Anterior vena cava (tissue), 1 donor: ENCODE data around the genes TBC1D2B and SKIC8.

DNA sequence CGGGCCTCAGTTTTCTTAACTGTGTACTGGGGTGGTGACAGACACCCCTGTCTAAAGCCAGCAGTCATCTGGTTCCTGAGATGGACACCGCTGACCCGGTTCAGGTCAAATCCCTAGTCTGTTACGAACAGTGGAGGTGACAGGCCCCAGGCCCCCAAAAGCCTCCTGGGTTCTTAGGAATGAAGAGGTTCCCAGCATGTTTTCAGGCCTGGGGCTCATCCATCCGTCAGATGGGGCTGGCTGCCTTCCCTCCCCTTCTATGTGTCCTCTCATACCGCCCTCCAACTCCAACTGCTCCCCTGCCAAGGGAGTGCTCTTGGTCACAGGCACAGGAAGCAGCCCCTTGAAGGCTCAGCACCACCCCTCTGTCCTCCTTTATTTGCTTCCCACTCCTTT, 754 bp upstream of the ODF3L1 start:
- PRO-cap: no peak

DNA sequence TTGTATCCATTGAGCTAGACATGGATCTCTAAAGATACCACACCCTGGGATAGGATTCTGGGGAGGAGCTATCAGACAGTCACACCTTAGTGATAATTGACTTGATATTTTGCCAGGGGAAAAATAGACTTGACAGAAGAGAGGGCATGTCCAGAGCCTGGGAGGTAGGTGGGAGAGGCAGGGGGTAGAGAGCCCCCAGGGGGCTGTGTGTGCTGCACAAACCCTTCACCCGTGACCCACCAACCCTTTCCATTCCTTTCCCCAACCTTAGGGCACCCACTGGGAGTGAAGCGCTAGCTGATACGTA, 403 bp upstream of the ODF3L1 start:
- PRO-cap: no peak

DNA sequence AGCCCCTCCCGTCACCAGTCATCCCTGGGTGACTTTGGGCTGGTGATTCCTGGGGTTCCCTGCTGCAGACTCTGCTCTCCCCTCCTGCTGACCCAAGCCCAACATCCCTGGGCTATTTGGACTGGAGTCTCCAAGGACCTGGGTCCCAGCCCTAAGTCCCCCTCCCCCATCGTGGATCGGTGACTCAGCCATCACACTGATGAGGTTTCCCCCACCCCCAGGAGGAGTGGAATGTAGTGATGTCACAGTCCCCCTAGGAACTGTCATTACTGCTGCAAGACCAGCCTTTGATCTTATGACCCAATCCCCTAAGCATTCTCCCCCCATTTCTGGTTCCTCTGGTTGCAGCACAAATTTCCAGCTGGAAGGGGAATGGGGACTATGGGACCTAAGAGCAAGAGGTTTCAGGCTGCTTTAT, 52.2 kb downstream of the ODF3L1 start:
- PRO-cap: no peak

DNA sequence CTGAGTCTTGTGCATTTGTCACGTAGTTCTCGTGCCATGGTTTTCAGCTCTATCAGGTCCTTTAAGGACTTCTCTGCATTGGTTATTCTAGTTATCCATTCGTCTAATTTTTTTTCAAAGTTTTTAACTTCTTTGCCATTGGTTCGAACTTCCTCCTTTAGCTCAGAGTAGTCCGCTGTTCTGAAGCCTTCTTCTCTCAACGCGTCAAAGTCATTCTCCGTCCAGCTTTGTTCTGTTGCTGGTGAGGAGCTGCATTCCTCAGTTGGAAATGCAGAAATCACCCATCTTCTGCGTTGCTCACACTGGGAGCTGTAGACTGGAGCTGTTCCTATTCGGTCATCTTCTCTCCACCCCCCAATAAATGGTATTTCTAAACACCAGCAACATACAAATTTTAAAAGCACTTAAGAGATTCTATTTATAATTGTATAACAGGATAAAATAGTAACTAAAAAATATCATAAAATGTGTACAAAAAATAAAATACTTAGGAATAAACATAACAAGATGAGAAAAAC, 180.4 kb downstream of the SCAPER start:
- PRO-cap: no peak

DNA sequence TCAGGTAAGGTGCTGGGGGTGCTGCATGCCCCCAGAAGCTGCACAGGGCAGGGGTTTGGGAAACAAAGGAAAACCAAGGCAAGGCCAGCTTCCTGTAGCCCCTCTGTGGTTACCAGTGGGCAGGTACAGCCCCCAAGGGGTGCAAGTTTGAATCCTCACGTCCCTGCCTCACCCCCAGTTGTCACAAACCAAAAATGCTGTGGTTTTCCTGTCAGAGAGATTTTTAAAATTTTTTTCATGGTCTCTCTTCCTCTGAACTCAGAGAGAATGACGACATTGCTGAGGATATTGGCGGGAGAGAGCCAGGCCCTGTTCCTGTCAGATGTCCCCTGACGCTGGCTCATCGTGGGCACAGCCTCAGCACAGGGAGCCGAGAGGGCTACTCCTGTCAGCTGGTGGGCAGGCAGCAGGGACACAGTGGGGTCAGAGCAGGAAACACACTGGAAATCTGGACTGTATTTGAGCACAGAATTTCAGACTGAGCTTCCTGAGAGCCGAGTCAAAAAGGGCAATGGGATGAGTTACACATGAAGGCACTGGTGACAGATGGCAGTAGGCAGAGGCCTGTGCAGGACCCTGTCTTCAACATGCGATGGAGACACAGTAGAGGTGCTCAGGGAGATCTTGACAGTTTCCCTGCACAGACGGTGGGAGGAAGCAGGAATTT, 27.1 kb downstream of the PSTPIP1 start:
- PRO-cap: no peak

GRCh38 chr15:77057689-77058429, 13.1 kb downstream of the TSPAN3 start:
- PRO-cap: no peak

DNA sequence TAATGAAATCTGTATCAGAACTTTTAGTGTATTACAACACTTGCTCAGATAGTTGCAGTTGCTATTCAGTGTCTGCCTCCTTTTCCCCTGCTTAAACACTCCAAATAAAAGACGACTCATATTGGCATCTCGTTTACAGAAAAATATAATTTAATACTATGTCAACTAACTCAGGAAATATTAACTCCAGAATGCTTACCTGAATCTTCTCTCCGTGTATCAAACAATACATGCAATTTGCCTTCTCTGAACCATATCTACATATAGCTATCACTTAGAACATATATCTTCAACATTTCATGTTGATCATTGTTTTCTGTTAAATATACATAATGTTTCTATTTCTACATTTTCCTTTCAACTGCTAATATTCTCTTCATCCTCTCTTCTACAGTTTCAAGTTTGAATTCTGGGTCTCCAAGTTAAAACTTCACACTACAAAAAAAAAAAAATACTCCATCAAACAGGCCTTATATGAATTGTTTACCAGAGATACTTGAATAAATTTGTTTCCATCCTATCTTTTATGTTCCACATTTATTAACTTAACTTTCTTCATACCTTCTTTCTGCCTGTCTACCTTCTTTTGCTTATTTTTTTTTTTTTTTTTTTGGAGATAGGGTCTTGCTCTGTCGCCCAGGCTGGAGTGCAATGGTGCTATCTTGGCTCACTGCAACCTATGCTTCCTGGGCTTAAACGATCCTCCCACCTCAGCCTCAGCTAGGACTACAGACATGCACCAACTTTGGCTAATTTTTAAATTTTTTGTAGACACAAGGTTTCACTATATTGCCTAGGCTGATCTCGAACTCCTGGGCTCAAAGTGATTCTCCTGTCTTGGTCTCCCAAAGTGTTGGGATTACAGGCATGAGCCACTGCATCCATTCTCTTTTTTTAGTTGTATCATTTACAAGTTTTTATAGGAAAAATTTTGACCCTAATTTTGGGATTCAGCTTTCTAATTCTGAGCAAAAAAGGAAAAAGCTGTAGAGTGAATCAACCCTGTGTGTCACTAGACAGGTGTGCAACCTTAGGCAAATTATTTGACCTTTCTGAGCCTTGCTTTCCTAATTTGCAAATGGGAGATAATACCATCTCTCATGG, 31.2 kb downstream of the PEAK1 start:
- PRO-cap: no peak

DNA sequence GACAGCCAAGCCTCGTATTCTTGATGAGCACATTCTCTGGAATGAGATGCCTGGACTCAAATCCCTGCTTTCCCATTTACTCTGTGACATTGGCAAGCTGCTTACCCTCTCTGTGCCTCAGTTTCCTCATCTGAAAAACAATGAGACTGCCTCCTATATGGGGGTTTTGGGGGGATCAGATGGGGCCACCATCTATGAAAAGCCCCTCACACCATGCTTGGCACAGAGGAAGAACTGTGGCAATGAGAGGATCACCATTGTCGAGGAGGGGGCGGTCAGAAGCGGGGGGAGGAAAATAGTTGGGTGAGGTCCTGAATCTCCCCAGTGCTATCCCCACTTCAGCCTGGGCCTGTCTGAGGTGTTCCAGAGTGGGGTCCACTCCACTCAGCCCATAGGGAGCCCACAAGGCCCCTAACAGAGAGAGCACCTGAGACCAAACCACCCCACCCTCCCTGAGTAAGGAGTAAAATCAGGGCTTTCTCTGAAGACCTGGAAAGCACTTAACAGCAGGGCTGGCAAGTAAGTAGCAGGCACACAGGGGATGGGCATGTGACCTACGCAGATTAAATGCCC, 126.0 kb upstream of the LINGO1 start:
- PRO-cap: no peak

DNA sequence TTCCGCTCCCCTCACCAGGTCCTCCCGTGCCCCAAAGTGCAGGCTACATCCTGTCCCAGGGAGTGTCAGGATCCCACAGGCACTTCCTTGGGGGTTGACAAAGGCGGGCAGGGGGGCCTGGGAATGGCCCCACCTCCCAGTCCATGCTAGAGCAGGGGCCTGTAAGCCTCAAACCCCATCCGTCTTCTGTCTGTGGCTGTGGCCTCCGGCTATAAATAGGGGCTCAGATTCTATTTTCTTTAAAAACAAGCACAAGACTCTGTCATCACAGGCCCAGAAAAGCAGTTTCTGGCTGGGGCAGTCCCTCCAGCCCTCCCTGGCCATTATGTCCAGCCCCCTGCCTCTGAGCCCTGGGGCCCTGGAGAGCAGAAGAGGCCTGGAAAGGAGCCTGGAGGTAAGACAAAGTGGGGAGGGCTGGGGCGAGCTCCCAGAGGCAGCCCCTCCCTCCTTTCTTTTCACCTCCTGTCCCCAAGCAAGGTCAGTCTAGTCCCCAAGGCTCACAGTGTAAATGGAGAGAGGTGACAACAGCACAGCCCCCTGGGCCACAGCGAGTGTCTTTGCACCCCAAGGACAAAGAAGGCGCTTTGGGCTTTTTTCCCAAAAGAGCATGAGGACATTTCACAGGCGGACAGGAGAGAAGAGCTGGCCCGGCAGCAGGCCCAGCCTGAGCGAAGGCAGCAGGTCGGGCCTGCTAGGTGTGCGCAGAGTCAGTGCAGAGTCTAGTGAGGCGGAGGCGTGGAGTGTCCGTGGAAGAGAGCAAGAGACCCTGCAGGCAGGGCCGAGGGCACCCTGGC, 188.4 kb downstream of the TBC1D2B start:
- PRO-cap: no peak

GRCh38 chr15:78055306-78055716, 22.2 kb downstream of the TBC1D2B start:
- PRO-cap: no peak

- PRO-cap: no peak
Measured at GRCh38 chr15:78056231-78056691, 21.2 kb downstream of the TBC1D2B start.

DNA sequence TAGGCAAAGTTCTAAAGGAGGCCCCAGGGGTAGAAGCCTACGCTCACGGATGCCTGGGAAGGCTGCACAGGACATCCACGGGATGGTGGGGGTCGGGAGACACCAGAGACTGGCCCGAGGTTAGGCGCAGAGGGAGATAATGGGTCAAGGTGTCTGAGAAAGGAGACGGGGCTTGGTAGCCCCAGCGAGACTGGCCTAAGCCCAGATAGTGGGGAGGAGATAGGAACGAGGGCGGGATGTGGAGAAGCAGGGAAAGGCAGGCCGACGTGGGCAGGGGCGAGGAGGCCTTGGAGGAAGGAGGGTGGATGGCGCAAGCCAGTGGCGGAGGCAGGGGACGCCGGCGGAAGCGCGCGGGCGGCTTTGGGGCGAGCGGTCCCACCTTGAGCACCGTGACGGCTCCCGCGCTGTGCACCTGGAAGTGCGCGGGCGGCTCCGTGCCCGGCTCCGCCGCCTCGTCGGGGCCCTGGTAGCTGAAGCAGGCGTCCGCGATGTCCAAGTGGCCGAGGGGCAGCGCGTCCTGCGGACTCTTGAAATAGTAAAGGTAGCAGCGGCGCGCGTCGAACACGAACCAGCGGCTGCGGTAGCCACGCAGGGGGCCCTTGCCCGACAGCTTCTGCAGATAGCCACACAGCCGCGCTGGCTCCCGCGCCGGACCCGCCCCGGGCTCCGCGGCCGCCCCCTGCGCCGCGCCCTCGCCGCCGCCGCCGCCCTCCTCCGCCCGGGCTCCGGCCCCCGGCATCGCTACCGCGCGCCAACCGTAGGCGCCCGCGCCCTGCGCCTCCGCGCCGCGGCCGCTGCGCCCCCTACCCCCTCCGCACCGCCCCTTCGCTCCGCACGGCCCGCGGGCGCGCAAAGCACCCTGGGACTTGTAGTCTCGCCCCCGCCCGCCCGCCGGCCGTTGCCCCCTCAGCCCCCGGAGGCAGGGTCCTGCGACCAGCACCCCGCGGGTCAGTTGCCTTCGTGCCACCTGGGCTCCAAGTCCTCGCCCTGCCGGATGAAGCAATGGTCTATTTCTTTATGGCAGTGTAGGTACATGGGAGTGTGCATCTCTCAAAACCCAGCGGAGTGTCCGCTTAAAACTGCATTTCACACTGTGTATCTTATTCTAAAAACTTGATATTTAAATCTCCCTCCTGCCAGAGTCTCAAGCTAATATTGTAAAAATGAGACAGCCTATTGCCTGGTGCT, at the start of gene TBC1D2B:
TBC1D2B (minus strand) TSS at position 798 of the 1,188 bp plus-strand sequence.
- PRO-cap: bidirectional peak, plus-strand start at position 318 of the sequence, minus-strand start at position 192 of the sequence; unidirectional peak, minus-strand start at position 391 of the sequence; unidirectional peak, minus-strand start at position 615 of the sequence; unidirectional peak, minus-strand start at position 716 of the sequence; unidirectional peak, minus-strand start at position 796 of the sequence

DNA sequence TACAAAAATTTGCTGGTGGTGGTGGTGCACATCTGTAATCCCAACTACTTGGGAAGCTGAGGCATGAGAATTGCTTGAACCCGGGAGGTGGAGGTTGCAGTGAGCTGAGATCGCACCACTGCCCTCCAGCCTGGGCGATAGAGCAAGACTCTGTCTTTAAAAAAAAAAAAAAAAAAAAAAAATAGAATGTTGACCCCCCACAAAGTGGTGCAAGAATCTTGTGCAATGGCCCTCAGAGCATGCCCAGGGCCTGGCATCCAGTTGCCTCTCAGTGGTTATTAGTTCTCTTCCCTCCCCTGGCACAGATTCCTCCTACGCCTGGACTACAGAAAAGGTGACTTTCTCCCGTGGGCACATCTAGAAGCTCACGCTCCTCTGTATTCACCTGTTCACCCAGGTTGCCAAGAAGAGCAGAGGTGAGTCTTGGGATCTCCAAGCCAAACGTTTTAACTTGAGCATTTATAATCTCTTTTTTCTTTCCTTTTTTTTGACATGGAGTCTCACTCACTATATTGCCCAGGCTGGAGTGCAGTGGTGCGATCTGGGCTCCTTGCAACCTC, 36.7 kb downstream of the ACSBG1 start:
- PRO-cap: no peak

DNA sequence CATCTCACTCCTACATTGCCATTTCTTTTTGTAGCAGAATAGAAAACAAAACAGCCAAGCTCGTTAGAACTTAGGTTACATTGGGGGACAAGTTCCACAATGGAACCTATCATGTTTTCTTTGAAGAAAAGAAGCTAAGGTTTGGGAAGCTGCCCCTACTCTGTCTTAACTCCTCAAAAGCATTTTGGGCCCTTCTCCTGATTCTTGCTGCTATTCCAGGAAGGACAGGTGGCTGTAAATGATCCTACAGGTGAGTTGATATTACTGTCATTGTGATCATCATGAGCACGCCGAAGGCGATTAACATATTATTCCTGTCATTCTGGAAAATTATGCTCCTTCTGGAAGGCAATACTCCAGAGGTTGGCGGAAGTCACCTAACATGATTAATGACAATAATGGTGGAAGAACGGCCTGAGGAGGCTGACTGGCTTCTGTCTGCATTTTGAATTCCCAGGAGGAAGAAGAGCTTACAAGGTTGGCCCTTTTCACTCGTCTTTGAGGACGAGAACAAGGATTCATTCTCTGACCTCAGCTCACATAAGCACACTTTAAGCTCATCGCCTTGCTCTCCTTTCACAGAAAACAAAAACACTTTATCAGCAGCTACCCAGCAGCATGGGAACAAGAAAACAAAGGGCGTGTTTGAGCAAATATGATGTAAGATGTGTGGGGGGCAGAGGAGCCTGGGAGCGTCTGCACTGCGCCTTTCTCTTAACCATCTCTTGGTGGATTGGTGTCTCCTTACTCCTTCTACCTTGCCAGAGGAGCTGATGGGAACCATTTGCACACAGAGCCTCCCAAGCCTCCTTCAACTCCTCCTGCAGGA, 23.2 kb downstream of the ACSBG1 start:
- PRO-cap: no peak

DNA sequence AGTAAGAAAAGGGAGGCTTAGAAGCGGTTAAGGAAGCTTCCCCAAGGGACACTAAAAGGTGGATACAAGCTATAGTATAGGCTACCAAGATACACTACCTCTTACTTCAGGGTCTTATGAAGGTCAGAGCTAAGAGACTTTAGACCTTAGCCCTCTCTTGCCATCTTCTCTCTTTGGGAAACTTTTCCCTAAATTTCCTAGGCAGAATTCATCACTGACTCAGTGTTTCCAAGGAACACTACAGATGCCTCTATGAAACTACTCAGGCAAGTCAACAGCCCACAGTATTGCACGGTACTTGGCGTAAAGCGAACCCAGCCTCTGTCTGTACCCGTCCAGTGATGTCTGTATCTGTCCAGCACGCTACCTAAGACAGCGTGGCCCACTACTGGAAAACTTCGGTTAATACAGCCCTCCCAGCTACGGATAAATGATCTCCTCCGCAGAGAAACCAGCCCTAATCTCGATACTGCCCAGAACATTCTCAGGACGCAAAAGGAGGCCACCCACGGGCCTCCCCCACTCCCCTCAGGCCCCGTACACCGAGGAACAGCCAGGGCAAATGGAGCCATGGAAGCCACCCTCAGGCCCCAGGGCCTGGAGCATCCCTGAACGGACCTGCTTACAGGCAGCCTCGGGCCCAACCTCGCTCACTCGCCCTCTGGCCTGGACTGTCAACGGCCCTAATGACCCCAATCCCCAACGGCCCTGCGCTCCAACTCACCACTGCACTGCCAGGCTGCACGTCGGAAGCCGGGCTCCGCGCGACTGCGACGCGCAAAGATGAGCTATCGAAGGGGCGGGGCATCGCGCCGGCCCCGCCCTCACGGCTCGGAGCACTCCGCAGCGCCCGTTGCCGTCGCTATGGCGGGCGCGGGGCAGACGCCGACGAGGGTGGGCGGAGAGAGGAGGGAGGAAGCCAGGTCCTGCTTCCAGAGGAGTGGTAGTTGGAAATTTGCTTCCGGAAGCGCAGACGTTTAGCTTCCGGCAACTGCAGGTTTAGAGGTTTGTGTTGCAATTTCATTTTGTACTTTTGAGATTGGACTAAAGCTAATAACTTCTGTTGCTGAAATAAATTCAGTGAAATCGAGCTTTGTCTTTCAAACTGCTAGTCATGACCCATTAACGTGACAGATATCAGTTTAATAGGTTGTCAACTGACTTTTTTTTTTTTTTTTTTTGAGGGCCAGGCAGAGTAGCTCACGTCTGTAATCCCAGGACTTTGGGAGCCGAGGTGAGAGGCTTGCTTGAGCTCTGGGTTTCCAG, at the start of gene SKIC8:
SKIC8 (minus strand) TSS at position 772 of the 1,266 bp plus-strand sequence.
- PRO-cap: bidirectional peak, plus-strand start at position 881 of the sequence, minus-strand start at position 755 of the sequence

GRCh38 chr15:78537646-78538135, 2.6 kb upstream of the PSMA4 start:
- PRO-cap: no peak

- PRO-cap: no peak
Measured at GRCh38 chr15:78565983-78566706, 825 bp downstream of the CHRNA5 start.

DNA sequence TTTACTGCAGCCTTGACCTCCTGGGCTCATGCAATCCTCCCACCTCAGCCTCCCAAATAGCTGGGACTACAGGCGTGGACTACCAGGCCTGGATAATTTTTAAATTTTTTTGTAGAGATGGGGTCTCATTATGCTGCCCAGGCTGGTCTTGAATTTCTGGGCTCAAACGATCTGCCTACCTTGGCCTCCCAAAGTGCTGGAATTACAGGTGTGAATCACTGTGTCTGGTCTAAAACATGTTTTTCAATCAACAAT, 3.4 kb downstream of the ADAMTS7 start:
- PRO-cap: no peak

DNA sequence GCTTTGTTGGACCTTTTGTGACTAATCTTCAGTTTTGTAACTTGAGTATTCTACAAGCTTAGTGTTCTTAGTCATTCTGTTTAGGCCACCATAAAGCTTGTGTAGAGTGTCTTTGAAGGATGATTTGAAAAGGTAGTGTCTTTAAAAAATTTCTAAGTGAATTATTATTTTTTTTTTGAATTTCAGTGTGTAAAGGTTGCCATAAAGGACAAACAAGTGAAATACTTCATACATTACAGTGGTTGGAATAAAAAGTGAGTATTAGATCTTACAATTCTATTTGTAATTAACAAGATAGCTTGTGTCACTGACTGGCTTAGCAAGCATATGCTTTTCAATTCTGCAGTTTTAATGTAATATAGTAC, 7.6 kb downstream of the MORF4L1 start:
- PRO-cap: no peak

- PRO-cap: no peak
Measured at GRCh38 chr15:78976973-78977897, 32.4 kb upstream of the CTSH start.